ENCODE data around the gene PLEKHG1.

DNA sequence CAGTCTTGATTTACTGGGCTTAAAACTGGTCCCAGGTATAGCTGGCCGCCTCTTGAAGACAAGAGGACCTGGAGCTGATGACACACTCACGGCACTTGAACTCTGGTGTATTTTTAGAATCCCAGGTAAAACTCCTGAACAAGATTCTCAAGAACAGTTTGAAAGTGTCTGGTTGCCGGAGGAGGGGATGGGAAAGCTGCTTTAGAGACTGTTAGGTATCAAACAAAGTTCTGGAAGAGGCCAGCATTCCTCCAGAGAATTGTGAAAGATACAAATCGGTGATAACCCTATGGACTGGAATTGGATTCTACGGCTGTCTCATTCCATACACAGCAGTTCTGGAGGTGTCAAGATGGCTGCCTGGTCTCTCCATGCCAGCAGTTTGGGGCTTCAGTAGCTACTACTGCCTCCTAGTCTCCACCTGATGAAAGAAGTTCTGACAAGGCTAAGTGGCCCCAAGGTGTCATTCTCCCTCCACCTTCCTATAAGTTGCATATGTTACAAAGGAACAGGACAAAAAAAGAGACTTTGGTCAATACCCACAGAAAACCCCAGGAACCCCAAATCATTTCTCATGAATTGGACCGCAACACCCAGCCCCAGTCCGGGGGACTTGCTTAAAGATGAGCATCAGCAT lies 40.5 kb downstream of the LRP11 start:
- PRO-cap = no peak

DNA sequence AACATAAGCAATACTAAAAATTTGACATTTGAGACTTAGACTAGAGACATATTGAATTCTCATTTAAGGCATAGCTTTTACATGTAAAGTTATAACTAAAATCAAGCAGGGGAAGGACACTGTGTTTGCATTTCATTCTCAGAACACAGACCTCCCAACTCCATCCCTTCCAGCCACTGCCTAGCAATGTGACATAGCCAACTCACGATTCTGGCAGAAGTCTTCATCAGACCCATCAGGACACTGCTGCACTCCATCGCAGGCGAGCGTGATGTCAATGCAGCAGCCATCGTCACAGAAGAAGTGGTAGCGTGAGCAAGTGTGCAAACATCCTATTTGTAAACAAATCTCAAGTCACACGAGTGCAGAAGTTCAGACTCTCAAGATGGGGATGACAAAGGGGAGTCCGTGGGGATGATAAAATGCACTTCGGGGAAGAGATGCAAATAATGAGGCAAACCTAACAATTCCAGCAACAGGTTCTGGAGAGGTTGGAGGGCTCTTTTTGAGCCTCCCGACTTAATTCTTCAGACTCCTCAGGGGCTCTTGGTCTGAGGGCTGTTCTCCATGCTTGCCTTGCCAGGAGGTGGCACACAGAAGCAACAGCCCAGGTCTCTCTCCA lies 26.9 kb downstream of the LRP11 start:
- PRO-cap = no peak

GRCh38 chr6:149942196-149942756 lies 462 bp downstream of the ULBP2 start:
- PRO-cap = no peak

DNA sequence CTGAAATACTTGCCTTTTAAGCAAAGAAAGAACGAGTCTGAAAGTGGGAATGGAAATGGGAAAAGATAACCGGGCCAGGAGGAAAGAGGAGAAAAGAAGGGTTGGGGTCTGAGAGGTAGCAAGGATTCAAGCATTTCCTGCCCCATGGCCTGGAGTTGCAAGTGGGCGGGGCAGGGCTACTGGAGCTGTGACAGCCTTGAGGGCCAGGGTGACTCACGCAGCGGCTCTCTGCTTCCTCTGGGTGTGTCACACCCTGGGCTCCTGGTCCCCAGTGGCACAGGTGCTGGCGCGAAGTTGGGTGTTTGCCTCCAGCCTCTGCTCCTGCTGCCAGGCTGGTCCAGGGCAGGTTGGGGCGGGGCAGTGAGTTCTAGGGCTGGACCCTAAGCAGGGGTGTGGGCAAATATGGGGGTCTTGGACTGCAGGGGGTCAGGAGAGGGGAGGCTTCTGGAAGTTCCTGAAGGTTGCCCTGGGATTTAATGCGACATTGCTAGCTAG lies 3.3 kb upstream of the ULBP3 start:
- PRO-cap = no peak

GRCh38 chr6:150167537-150167837 lies 24.6 kb downstream of the PPP1R14C start:
- PRO-cap = bidirectional peak, plus-strand start at chr6:150167712, minus-strand start at chr6:150167749

- PRO-cap = no peak
Measured at GRCh38 chr6:150191400-150192130, 48.7 kb downstream of the PPP1R14C start.

DNA sequence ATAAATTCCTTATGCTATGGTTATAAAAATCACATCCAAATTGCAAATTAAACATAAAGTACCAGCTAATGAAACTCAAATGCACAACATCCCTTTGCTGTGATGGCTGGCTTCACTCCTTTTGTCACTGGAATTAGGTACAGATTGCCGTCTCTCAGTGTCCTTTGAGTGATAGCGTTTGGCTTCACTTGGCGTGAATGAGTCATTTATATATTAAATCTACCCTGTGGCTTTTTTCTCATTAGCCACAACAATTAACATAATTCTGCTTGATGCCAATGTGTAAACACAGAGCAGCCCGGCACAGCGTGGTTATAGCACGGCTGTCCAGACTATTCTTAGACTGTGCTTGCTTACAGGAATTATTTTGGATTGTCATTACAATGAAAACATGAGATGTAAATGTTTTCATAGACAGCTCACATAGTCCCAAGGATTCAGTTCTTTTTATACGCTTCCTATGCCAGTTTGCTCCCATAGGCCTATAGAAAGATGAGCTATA lies 65.7 kb downstream of the PPP1R14C start:
- PRO-cap = no peak

DNA sequence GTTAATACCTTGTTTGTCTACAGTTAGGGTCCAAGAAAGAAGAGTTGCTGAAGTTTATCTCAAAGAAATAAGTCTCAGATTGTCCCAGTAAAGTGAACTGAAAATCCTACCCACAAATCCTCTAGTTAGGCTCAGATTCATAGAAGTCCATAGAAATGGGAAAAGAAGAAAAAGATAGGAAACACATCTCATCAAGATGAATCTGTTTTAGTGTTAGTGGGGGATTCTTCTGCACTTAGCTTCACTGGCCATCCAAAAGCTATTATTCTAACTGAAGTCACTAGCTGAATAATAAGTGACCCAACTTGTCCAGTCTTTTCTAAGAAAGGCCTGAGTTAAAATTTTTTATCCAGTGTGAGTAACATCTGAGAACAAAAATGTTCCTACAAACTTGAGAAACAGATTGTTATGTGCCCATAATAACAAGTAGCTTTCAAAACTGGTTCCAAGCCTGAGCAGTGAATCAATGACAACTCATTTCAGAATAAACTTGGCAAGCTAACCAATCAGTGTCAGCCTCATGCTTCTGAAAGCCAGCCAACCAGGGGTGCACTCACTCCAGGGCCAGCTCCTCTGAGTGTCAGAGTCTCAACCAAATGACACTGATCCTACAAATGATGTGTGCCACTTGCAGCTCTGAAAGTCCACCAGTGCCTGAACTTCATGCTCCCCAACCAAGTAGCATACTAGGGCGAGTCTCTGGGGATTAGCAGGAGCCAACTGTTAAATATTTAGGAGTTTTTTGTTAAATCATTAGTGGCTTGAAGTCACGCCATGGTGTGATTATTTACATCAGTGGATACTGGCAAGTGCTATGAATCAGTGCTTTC lies 4.3 kb downstream of the IYD start:
- PRO-cap = no peak

DNA sequence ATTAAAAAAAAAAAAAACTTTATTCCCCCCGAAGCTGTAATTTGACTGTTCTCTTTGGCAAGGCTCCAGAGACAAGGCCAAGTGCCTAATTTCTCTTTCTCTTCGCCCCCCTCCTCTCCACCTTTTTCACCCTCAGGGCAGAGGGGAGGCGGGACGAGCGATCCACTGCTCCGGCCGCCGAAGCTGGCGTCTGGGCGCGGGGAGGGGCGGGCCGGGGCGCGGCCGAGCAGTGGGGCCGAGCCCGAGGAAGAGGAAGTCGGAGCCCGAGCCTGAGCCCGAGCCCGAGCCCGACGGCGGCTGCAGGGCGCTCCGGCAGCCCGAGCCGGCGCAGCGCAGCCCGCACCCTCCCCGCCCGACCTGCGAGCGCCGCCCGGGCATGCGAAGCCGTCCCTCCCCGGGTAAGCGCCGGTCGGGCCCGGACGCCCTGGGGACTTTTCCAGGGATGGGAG lies at the start of gene PLEKHG1:
Gene PLEKHG1 (plus strand): TSS at position 266 of the 449 bp plus-strand sequence.
- PRO-cap = bidirectional peak, plus-strand start at position 284 of the sequence, minus-strand start at position 192 of the sequence

DNA sequence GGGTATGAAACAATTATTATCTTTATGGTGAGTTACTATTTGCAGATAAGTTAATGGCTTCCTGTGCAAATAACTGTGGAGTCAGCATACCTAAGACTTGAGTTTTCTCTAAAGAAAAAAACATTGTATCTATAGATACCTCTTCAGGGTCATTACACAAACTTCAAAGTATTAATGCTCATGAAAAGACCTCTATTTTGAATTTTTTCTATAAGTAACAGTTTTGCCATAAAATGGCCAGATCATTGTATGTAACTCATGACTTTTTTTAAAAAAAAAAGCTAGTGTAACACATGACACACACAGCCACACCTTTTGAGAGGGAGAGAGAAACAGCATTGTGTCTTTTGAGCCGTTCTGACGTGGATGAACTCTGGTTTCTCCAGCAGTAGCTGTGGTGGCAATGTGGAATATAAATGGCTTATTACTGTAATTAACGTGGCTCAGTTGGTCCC lies 36.4 kb downstream of the PLEKHG1 start:
- PRO-cap = no peak

DNA sequence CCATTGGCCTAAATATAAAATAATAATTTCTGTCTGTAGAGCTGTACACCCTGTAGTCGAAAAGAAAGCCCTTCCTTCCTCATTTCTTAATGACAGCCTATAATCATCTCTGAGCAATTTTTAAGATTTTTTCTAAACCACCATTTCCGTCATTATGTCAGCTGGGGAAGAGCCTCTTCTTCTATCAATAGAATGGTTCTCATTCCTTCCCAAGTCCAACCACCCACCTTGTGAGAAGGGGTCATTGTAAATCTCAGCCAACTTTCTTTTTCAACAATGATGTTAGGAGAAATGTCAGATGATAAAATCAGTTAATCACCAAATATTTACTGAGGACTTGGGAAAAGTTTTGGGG lies 91.8 kb downstream of the PLEKHG1 start:
- PRO-cap = no peak

DNA sequence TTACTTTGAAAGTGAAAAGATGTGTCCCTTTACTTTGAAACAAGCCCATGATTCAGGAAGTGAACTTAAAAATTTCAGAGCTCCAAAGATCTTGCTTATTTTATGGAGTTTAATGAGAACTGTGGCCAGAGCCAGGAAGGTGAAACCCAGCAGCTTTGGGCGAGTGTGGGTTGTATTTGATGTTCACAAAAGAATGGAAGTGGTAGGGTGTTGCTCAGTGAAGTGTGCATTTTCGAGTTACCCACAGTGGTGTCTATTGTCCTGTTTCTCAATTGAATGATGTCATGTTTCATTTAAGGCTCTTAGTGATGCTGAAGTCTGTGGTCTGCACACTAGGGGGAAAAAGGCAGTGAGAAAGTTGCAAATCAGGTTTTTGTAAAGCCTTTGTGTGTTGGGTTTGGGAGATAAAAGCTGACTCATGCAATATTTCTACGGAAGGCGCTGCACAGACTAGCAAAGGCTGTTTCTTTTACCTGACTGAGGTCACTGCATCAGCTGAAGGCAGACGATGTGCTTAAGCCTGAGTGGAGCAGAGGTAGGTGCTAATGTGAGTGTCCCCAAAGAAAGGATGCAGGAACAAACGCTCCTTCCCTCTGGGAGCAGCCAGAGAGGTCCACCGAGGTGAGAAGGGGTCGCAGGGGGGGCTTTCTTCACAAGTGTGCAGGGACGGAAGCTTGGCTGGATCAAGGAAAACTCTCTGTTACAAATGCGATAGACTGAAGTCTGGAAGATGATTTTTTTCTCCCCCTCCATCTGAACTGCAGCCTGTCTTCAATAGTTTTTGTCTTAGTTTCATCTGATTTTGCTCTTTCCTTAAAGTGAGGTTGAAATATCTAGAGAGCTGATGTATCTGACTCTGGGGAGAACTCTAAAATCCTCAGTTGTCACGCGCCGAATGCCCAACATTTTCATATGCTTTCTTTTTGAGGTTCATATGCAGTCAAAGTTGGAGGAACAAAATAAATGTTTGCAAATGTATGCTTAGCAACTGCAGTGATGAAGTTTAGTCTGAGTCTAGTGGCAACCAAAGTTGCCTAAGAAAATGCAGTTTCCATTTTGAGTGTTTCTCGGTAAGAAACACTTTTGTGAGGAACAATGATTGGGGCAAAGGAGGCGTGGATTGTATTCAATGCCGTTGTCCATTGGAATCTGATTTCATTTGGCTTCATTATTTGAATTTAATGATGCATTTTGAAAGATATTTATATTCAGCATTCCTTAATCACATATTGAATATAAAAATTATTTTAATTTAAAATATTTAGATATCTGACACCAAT lies 121.4 kb downstream of the PLEKHG1 start:
- PRO-cap = no peak

DNA sequence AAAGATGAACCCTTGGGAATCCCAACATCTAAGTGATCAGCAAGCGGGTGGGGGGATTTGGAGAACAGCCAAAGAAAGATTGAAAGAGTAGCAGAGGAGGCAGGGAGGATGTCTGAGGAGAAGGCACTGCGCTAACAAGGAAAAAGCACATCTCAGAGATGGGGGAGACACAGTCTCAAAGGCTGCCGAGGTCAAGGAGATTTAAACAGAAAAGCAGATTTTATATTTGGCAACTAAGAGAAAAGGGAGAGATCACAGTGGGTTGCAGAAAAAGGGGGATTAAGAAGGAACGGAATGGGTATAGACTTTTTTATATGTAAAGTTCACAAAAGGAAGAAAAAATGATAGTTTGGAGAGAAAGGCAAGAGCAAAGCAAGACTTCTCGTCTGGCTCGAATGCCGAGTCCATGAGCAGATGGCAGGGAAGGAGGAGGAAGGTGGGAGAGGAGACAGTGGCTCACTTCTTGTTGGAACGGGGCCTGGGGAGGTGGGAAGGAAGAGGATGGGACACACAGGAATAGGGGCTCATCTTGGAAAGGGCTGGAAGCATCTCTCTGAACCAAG lies 53.1 kb upstream of the MTHFD1L start:
- PRO-cap = no peak

GRCh38 chr6:150857549-150858065 lies 7.9 kb upstream of the MTHFD1L start:
- PRO-cap = no peak

DNA sequence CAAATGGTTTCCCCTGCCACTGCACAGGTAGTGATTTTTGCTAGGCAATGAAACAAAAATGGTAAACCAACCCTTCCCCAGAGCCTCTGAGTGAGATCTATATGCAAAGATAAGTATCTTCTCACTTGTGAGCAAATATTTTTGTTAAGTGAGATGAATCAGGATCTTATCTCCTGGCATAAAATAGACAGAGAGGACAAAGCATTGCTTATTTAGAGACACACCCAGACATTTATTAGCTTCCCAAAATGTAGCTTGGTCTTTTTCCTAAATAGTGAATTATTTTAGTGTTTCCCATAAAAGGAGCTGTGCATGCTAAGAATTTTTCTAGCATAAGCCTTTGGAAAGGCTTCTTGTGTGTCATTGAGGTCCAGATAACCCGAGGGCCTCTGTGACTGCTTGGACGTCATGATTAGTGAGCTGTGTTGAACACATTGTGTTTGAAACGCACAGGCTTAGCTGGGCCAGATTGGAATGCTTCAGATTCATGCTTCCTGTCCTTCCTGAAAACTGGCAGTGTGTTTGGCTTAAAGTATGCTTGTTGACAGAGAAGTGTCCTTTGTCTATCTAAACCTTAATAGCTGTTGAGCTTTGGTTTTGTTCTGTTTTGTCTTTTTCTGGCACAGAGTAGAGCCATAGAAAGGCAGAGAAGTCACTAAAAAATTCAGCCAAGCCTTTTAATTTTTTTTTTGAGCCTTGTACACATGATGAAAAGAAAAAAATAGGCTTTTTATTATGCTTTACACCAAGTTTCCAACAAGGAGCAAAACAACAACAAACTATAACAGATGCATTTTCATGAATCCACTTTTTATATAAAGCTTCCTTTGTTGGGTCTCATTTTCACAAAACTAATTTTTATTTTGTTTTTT lies 16.6 kb downstream of the MTHFD1L start:
- PRO-cap = no peak

DNA sequence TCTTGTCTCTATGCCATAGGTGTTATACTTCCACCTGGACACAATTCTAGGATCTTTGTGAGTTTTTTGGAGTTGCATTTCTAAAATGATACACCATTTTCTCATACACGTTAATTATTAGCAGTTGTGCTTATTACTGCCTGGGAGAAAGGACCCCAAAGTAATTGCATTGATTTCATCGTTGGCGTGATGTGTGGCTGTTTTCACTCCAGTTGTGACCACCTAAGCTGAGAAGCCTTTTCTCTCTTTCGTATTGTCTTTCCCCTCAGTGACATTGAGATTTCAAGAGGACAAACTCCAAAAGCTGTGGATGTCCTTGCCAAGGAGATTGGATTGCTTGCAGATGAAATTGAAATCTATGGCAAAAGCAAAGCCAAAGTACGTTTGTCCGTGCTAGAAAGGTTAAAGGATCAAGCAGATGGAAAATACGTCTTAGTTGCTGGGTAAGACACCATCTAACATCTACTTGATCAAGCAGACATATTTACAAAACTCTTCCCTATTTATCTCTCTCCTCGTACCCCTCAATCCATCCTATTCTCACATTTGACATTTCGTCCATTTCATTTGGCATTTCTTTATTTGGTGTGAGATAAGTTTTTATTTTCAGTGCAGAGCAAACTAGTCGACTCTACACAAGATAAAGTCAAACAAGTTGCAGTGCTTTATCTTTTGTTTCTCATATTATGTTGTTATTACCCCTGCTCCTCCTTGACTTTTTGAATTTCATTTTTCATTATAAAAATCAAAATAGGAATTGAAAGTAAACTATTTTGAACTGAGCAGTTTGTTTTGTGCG lies 60.5 kb downstream of the MTHFD1L start:
- PRO-cap = no peak

DNA sequence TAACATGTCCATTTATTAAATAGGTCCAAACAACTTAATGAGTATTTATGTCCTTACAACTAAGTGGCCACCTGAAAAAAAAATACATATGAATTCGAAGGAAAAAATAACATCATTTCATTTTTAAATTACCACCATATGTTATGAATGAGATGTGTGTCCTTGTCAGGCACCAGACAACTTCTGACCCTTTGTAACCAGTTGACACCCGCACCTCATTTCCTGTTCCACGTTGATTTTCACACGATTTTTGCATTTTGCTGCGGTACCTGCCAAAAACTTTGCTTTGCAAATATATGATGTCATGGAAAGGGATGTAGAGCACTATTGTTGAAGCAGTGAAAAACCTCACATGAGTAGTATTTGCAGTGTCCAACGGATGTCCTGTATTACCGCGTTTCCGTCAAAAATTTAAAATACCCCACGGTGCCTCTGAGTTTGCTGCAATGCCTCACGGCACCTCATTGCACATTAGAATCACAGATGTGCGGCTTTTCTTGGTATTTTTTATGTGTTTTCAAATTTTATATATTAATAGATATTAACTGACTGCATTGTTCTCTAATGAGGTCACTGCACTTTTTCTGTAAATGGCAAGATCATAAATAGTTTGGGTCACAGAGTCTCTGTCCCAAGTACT lies 115.6 kb downstream of the MTHFD1L start:
- PRO-cap = no peak

DNA sequence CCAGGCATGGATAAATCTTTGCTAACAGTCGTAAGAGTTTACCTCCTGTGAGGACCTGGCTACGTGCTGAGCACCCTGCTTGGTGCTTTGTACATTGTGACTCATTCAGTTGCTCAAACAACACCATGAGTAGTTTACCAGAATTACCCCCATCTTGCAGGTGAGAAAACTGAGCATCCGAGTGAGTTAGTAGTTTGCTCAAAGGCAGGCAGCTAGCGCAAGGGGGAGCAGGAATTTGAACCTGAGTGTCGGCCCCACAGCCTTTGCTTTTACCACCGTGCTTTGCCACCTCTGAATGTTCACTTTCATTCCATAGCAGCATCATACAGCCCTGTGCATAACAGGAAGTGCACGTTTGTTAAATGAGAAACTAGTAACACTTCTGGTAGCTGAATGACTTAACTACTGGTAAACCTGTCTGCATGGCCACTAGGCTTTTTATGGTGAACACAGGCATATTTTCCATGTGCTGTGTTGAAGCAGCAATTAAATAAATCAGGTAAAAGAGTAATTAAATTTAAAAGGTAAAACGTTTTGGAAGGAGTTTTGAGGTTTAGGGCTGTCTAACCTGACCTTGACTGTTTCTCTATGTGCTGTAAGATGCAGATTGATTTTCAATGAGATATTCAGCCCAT lies 122.0 kb downstream of the MTHFD1L start:
- PRO-cap = no peak

DNA sequence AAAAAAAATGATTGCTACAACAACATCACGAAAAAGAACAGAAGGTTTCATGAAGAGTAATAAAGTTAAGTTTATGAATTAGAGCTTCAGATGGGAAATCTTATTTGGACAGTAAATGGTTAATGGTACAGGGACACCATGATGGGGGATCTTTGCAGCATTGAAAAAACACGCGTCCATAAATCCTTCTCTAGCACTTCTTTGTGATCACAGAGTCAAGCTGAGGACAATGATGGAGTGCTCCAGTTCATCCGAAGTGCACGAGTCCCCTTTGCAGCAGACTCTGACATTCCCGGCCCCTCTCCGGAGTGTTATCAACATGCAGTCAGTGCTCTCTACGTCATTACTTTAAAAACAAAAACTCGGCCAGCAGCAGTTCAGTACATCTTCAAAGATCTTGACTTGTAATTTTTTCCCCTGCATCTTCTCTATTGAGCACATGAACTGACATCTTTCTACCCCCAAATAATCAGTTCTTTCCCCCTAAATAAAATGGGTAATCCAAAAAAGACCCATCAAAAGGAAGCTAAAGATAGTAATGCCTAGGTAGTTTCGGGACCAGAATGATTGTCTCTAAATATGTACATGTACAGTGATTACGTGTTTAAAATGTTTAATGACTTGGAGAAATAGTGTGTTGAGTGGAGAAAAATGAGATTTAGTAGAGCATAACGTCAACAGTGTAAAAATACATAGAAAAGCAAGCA lies 185.4 kb upstream of the AKAP12 start:
- PRO-cap = no peak

- PRO-cap = no peak
Measured at GRCh38 chr6:151060078-151060832, 179.5 kb upstream of the AKAP12 start.

Measured in left cardiac atrium (tissue), 1 donor.